Peripheral blood mononuclear cell (primary cell): ENCODE results near the gene ANKRD55.

DNA sequence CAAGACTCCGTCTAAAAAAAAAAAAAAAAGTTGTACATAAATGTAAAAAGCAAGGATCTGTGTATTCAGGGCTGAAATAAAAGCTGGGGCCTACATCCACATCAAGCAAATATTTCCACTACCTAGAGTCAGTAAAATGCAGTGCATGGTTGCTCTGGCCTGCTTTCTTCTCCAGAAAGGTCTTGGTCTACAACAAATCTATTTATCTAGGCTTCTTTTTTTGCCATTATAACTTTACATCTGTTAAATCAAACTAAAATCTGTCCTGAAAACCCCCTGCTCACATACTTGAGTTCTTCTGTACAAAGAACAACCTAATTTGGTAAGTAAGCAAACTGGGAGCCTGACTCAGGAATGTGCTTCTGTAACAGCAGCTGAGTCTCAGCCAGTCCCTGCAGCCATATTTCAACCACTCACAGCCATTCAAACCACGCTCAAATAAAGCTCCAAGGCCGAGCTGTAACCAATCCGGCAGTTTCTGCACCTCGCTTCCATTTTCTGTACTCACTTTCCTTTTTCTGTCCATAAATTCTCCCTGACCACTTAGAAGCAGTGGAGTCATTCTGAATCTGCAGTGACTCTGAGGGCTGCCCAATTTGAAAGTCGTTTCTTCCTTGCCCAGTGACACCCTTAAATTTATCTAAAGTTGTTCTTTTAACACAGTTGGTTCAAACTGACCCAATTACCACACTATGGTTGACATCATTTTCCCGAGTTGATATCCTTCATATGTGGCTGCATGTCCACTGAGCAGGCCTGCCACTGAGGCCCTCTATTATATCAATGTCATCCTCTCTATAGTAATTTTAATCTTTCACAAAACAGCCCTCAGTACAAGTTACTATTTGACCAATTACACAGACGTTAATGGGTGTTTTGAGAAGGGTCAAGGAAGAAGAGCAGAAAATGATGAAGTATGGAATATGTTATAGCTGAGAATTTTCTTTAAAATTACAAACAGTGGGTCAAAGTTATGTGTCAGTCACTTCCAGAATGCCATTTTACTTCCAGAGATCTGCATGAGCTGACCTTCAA lies 95.6 kb downstream of the PLPP1 start:
- PRO-cap, 8 experiments, result no peak in any of the 8 experiments

DNA sequence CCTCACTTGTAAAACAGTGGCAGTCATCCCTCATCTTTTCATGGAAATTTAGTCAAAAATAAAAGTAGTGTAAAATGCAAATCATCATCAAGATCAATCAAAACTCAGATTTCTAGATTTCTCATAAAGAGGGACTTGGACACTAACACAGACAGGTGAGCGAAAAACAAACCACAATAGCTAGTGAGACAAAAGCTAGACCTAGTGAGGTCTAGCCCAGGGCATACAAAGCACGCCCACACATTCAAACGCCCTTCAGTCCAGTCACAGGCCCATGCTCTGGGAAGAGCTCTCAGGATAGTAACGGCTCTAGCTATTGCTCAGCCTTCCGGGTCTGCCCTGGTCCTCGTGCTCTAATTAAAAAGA lies 94.7 kb downstream of the PLPP1 start:
- PRO-cap, 8 experiments, result no peak in any of the 8 experiments

DNA sequence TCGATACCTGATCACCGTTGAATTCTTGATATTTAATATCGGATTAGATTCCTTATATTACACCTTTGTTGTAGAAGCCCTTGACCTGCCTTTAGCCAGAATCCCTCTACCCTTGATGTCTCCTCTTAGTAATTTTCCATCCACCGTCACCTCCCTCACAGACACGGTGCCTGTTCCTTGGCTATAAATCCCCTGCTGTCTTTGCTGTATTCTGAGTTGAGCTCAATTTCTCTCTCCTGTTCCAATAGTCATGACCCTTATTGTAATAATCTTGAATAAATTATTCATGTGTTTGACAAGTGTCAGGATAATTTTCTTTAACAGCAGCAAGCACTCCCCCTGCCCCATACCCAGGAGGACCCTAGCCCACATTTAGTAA lies 808 bp upstream of the PLPP1 start:
- PRO-cap, 8 experiments, result no peak in any of the 8 experiments

DNA sequence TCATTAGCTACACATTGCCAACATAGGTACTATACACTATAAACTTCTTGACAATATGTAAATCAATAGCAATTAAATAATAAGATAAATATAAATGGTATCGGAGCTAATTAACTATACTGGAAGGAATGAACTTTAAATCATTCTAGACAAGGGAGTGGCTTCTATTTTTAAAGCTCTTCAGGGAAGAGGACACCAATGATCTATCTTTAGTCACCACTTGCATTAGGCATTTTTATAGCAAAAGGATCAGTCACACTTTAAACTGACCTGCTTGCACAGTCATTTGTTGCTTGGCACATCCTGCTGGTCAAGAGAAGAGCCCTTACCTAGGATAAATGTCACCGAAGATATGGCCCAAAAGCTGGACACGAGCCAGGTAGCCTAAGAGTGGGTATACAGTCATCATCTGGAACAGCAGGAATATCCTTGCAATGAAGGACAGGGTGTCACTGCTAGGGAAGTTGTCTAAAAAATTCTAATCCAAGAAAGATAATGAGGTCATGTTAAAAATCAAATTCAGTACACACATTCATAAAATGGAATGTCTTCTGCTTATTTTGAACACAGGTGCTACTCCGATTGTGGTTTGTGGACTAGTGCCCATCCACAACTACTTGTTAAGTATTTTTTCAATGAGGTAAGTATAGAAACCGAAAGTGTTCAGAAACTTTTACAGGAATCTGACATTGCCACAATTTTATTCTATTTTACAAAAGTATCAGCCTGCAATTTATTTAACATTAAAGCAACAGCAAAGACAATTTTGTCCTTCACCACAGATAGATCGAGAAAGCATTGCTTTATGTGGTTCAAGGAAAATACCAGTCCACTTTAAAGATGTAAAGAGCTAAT lies 78.5 kb downstream of the SLC38A9 start:
- PRO-cap, 8 experiments, result no peak in any of the 8 experiments

DNA sequence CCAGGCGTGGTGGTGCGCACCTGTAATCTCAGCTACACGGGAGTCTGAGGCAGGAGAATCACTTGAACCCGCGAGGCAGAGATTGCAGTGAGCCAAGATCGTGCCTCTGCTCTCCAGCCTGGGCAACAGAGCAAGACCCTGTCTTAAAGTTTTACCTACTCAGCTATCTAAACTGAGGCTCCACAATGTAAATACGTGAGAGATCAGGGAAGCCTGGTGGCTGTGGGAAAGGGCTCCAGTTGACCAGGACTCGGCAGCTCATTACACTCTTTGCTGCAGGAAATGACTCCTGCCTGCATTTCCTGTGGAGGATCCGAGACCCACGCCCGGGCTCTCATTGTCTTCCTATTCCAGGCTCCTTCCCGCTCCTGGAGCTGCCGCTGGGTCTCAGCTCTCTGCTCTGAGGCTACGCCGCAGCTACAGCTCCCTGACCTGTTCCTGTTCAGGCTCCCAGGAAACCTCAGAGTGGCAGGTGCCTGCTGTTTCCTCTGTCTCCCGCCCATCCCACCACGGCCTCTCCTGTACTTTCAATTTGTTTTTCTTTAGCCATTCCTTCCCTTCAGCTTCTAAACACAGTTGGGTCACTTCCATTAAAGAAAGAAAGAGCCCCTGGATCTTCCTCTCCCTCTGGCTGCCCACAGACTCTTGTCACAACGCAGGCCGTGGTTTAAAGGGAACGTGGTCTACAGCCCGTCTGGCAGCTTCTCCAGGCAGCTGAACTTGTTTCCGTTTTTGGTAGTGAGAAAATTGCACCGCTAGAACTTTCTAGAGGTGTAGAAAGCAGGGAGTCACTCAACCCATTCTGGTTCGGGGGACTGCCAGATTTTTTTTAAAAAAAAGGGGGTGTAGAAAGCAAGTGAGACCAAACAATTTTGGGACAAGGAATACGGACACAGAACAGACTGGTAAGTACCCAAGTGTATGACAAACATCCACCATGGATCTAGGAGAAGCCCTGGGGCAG lies 71.5 kb downstream of the IL6ST start:
- PRO-cap, 8 experiments, result no peak in any of the 8 experiments

GRCh38 chr5:55937399-55938055 lies 57.2 kb downstream of the IL6ST start:
- PRO-cap, 8 experiments, result no peak in any of the 8 experiments

GRCh38 chr5:55959109-55959483 lies 35.7 kb downstream of the IL6ST start:
- PRO-cap, 8 experiments, result peak in 4 of 8 experiments; most common minus-strand start chr5:55959207 (in 3)

- PRO-cap, 8 experiments, result no peak in any of the 8 experiments
These were observed 25.4 kb downstream of the IL6ST start for GRCh38 chr5:55969358-55969861.

GRCh38 chr5:56116452-56117310 lies 116.4 kb downstream of the ANKRD55 start:
- PRO-cap, 8 experiments, result no peak in any of the 8 experiments

GRCh38 chr5:56233146-56233447 lies at the start of gene ANKRD55:
TSS of gene ANKRD55 (minus strand) at chr5:56233330.
- PRO-cap, 8 experiments, result no peak in any of the 8 experiments

GRCh38 chr5:56319035-56319485 lies 85.9 kb upstream of the ANKRD55 start:
- PRO-cap, 8 experiments, result no peak in any of the 8 experiments

DNA sequence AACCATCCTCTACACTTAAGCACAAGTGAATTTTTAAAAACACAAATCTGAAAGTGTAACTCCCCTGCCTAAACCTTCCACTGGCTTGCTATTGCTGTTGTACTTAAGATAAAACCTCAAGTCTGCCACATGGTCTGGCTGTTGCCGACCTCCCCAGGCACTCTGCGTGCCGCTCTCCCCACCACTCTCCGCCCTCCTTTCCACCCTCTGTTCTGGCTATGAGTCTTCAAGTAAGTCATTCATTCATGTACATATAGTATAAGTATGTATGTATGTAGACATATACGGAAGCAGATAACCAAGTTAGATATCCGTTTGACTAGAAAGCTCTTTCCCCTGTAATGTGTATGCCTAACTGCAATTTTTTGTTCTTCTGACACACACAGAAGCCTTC lies 94.7 kb upstream of the ANKRD55 start:
- PRO-cap, 8 experiments, result no peak in any of the 8 experiments

DNA sequence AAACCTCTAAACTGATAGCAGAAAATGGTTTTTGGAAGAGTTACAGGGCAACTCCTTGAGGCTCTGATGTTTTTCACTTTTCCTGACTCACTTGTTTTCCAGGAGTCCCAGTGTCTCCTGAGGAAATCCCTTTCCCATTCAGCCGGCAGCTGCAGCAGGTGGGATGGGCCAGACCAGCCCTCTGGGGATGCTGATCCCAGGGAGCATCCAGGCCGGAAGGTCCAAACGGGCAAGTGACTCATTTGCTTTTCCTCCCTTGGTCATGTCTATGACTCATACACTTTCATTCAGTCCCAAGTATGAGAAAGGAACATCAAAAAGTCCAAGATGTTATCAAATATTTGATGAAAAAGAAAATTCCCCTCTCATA lies 117.4 kb upstream of the ANKRD55 start:
- PRO-cap, 8 experiments, result no peak in any of the 8 experiments

DNA sequence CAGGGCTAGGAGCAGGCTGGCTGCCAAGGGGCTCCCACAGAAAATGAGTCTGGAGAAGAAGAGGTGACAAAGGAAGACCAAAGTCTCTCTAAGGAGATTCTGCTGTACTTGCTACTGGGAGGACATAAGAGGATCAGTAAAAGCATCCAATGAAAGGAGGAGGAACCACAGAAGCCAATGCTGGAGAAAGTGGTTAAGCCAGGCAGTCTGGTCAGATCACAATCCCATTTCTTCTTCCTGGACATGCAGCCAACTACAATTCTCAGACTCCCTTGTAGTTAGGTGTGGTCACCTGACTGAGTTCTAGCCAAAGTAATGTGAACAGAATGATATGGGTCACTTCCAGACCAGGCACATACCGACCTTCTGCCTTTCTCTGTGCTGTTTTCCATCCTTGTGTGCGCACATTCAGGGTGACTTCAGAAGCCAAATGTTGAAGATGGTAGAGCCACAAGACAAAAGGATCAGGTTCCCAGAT lies 174.3 kb upstream of the MAP3K1 start:
- PRO-cap, 8 experiments, result no peak in any of the 8 experiments

DNA sequence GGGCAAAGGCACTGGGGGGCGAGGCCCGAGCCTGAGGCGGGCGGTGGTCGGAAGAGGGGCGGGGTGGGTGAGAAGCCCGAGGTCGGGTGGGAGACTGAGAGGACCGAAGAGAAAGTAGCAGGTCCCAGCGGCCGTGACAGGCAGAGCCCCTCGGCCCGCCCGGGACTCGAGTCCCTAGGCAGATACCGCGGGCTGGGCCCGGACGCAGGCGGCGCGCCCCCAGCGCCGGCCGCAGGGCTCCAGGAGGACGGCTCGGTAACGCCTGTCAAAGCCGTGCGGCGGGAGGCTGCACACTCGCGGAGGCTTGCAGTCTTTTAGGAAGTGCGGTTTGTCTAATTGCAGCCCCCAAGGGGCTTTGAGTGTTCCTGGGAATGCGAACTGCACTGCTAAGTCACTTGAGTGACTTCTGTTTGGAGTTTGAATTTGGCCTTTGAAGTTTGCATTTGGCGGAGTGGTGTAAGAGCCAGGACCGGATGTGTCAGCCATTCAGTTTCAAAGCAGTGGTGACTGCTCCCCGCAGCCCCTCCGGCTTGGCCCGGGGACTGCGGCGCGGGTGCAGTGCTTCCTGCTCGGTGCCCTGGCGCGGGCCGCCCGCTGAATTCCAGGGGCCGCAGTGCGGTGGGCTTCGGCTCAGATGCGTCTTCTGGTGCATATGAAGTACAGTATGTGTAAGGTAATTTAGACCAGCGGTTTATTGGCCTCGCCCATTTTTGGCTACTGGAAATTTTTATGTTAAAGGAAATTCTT lies 1.3 kb downstream of the MAP3K1 start:
- PRO-cap, 8 experiments, result peak in 8 of 8 experiments; most common plus-strand start position 528 of the sequence (in 8); most common minus-strand start position 499 of the sequence (in 4)

DNA sequence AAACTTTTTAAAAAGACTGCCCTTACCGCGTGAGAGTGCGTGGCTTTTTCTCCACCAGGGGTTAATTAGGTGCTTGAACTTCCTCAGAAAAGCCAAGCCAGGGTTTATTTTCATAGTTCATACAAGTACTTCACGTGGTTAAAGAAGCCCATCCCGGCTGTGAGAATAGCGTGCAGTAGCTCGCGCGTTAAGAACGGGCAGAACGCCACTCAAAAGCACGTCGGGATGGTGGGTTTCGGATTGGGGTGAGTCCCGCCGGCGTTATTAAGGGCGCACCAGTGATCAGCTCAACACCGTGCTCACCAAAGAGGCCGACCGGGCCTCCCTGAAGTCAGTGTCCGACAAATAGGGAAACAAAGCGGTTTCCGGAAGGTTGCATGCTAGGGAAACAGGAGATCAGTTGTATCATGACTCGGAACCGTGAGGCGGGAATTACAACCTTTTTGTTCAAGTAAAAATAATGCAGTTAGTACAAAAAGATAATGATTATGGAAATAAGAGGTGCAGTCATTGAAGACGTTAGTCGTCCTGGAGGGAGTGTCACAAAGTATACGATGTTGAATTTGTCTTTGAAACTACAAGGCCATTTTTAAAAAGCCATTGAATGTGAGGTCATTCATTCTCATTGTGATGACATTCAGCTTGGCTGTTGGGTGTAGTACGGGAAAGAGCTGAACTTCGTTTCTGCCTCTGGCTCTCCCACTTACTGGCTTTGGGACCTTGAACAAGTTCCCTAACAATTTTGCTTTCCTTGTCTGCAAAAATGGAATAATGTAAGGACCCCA lies 946 bp downstream of the SETD9 start:
- PRO-cap, 8 experiments, result peak in 2 of 8 experiments; most common minus-strand start position 327 of the sequence (in 2)

- PRO-cap, 8 experiments, result no peak in any of the 8 experiments
These were observed 8.0 kb downstream of the SETD9 start for GRCh38 chr5:56917299-56917881.

- PRO-cap, 8 experiments, result no peak in any of the 8 experiments
These were observed 18.8 kb downstream of the MIER3 start for GRCh38 chr5:56933148-56933505.

- PRO-cap, 8 experiments, result no peak in any of the 8 experiments
These were observed 73.9 kb downstream of the ACTBL2 start for GRCh38 chr5:57408623-57409154.

- PRO-cap, 8 experiments, result no peak in any of the 8 experiments
These were observed 212.7 kb upstream of the ACTBL2 start for GRCh38 chr5:57695183-57695766.